ENCODE results near the gene LSP1.

GRCh38 chr11:1852584-1853505 is at the start of gene LSP1:
LSP1 (plus strand) TSS chr11:1853084.
- PRO-cap, 2 experiments: peak in 2 of 2 experiments; most common plus-strand start chr11:1853104 (in 1); most common minus-strand start chr11:1852869 (in 2)

DNA sequence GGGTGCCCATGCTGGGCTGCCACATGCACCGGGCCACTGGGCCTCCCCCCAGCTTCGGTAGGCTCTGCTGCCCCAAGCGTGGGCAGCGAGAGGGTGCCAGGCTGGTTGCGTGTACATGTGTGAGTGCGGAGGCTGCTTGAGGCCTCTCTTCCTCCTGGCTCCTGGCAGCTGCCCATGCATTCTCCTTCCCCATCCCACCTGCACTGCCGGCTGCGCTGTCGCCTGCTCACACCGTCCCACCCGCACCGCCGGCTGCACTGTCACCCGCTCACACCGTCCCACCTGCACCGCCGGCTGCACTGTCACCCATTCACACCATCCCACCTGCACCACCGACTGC is 12.4 kb downstream of the LSP1 start:
- PRO-cap, 2 experiments: no peak in any of the 2 experiments

- PRO-cap, 2 experiments: no peak in any of the 2 experiments
These were observed 17.5 kb downstream of the LSP1 start for GRCh38 chr11:1870175-1870975.

GRCh38 chr11:1888217-1888770 is 3.4 kb downstream of the PRR33 start:
- PRO-cap, 2 experiments: no peak in any of the 2 experiments

- PRO-cap, 2 experiments: no peak in any of the 2 experiments
These were observed 2.5 kb upstream of the TNNT3 start for GRCh38 chr11:1916864-1917599.

GRCh38 chr11:2109092-2109969 is 29.9 kb downstream of the IGF2 start:
- PRO-cap, 2 experiments: no peak in any of the 2 experiments

DNA sequence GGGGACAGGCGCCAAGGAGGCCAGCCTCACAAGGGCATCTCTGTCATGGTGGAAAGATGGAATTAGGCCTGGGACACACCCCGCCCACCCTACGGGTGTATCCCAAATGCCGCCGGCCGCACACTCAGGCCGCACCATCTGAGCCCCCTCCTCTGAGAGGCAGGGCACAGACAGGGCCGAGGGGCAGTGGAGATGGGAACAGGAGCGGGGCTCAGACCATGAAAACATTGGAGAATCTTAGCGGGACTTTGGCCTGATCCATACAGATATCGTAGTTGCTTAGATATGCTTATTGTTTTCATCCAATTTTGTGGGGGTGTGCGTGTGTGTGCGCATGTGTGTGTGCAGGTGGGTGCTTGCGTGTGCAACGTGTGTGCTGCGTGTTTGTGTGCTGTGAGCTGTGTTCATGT is 8.1 kb downstream of the IGF2 start:
- PRO-cap, 2 experiments: no peak in any of the 2 experiments

DNA sequence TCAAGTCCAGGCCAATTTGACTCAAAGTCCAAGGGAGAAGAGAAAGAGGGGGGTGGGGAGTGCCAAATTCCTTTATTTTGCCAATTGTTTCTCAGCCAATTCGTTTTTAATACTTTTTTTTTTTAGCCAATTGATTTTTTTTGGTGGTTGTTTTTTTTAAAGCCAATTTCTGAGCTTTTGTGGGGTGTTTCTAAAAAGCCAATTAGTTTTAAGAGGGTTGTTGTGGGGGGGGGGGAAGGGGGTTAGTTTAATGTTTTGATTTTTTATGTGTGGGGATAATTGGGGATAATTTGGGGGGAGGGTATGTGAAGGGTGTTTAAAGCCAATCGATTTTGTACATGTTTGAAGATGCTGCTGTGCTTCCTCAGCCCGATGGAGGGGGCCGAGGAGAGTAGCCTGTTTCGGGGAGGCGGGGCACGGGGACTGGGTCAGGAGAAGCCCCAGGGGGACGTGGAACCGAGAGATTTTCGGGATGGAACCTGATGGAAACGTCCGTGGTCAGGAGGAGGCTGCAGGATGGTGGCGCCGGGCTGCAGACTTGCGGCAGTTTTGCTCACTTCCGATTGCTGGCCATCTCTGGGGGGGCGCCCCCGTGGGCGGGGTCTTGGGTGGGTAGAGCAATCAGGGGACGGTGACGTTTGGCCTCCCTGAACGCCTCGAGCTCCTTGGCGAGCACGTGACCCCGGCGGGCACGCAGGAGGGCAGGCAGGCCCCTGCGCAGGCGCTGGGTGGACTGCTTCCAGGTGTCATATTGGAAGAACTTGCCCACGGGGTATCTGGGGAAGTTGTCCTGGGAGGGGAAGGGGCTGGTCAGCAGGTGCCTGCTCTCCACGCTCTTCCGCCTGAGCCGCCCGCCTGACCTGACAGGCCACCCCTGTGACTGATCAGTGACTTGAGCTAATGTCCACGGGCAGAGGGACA is 6.5 kb downstream of the IGF2 start:
- PRO-cap, 2 experiments: no peak in any of the 2 experiments

- PRO-cap, 2 experiments: peak in 1 of 2 experiments; most common plus-strand start chr11:2315343 (in 1); most common minus-strand start chr11:2315123 (in 1)
These were observed 13.4 kb downstream of the TSPAN32 start for GRCh38 chr11:2314861-2315929.

GRCh38 chr11:2321043-2321672 is 19.3 kb downstream of the TSPAN32 start:
- PRO-cap, 2 experiments: no peak in any of the 2 experiments

- PRO-cap, 2 experiments: no peak in any of the 2 experiments
These were observed 3.4 kb upstream of the CD81 start for GRCh38 chr11:2373699-2374082.

DNA sequence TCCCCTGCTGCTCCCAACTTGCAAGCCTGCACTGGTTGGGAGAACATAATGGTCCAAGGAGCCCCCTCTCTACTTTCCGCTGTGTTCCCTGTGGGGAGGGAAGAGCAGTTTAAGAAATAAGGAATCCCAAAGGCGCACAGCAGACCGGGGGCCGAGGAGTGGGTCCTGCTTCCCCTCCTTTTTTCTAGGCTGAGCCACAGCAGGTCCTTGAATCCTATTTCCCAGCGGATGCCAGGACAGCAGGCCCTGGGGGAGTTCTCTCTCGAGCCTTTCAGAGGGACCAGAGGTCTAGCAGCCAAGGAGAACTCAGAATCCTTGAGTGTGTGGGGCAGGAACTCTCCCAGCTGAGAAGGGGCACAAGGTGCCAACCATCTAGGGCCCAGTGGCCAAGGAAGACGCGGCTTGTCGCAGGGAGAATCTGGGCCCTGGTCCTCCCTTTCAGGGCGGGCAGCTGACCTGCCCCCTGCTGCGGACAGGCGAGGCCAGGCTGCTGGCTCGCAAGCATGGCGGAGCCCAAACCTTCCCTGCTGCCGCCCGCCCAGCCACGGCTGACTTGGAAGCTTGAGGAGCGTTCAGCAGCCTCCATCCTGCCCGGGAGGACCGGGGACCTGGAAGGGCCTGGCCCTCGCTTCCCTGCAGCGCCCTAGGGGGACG is 1.1 kb upstream of the TSSC4 start:
- PRO-cap, 2 experiments: no peak in any of the 2 experiments

DNA sequence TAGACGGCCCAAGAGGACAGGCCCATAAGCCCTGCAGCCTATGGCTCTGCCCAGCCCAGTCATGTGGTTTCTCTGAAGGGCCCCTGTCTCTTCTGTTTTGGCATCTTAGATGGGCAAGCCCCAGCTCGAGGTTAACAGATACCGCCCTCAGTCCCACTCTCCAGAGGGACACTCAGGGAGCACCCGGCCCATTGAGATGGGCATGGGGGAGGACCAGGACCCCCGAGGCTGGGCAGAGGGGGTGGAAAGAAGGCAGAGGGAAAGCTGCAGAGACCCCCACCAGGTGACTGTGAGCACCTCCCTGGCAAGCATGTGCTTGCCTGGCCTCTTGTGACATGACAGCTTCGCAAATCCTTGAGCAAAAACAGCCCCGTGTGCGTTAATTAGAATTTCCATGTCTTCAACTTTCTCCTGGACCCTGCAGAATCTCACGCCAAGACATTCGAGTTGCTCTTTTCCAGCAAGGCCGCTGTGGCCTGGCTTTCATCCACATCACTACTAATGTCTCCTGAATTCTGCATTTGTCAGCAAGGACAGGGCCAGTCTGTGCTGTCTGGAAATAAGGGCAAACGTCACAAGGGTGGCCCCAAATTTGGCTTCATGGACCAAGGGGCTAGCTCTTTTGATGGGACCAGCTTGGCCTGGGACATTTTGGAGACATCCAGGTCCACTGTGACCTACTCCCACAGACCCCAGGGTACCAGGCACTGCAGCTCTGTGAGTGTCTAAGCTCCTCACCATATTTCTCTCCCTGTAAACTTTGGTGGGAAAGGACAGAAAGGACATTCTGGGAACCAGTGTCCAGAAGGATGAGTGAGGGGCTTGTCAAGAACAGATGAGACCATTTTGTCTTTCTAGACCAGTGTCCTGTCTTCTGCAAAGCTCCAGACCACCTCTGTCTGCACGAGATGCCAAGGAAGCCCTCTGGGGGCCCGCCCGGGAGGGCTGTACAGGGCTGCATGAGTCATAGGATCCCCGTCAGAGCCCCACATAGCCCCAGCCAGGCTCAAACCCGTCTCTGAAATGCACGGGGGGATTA is 219.2 kb downstream of the CDKN1C start:
- PRO-cap, 2 experiments: no peak in any of the 2 experiments

GRCh38 chr11:2698735-2699566 is 186.6 kb downstream of the CDKN1C start:
- PRO-cap, 2 experiments: peak in 1 of 2 experiments; most common plus-strand start chr11:2699281 (in 1)

GRCh38 chr11:2869115-2869727 is 16.4 kb downstream of the CDKN1C start:
- PRO-cap, 2 experiments: no peak in any of the 2 experiments

DNA sequence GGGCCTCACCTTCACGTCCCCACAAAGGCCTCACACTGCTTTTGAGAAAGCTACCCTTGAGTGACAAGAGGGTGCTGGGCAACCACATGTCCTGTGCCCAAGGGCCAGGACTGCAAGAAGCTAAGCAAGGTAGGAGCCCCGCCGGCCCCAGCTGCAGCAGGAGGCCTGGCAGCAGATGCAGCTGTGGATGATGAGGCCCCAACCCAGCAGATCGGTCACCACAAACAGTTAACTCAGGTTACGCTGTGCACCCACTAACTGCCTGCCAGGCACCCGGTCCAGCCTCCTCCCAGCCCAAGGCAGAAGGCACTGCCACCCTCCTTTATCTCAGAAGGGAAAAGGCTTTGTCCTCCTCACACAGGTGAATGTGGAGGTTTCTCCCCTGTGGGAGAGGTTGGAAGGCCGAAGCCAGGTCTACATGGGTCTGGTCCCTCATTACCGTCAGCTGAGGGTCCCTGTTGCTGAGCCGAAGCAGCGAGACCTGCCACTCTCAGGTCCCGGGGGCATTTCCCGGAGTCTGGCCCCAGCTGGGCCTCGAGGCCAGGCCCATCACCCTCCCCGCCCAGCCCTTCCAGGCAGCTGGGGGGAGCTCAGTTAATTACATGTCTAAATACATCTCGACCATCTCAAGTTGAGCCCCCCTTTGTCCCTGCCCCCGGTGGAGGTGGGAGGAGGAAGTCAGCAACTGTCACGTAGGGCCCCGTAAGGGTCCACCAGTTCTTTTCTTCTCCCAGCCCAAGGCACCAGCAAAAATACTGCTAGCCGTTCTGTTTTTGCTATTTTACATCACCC is 3.8 kb downstream of the CDKN1C start:
- PRO-cap, 2 experiments: no peak in any of the 2 experiments

DNA sequence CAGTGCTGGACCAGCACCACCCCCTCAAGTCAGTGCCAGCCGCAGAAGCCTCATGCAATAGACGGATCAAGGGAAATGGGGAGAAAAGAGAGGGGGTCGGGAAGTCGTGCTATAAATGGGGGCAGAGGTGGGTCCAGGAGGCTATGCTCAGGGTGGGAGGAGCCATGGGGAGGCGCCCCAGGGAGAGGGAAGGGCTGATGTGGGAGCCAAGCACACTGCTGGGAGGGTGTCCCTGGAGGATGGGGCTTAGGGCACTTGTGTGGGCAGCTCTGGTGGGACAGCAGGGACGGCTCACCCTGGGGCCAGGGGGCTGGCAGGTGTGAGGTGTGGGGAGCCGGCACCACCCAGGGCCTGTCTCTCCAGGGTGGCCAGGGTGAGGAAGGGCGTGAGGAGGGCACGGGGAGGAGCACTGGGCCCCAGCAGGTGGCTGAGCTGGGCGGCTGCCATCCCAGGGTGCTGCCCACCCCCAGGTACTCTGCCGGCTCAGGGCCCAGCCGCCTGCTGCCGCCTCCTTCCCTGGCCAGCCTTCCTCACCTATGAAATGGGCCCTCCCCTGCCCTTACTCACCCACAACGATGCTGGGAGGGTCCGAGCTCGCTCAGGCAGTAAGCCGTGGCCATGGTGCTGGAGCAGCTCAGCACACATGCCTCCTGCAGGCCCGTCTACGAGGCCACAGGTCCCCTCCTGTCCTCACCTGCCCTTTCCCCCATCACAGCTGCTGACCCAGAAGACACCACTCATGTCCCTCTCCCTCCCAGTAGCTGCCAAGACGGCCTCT is 9.2 kb downstream of the SLC22A18 start:
- PRO-cap, 2 experiments: no peak in any of the 2 experiments

GRCh38 chr11:2943085-2943482 is 13.9 kb upstream of the PHLDA2 start:
- PRO-cap, 2 experiments: no peak in any of the 2 experiments

DNA sequence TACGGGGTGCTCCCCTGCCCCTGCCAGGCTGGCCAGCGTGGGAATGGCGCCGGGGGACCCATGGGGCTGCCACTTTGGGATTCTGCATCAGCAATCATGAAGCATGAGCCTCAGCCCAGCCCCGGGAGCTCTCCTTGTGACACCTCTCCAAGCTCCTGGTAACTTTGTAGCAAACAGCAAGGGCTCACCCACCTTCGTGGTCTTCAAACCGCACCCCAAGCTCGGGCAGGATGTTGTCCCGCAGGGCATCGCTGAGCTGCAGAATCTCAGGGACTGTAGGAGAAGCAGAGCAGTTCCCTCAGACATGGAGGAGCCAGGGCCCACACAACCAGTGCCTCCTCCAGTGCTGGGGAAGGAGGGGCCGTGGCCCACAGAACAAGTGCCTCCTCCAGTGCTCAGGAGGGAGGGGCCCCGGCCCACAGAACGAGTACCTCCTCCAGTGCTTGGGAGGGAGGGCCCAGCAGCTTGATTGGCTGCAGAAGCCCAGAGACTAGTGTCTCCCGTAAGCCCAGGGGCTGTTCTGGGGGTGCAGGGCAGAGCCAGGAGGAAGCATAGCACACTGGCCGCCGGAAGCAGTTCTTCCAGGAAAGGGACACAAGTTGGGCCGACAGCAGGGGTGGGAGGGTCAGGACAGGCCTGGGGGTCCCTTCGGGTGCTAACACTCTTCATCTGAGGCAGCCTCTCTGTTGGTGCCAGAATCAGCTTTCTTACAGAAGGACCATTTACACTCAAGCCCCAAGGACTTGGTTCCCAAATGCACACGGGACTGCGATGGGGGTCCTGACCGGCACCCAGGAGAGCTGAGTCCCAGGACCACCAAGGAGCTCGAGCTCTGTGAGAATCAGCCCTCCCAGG is 14.8 kb upstream of the NAP1L4 start:
- PRO-cap, 2 experiments: no peak in any of the 2 experiments

GRCh38 chr11:3043020-3043945 is 13.9 kb downstream of the CARS1 start:
- PRO-cap, 2 experiments: peak in 1 of 2 experiments; most common plus-strand start chr11:3043745 (in 1); most common minus-strand start chr11:3043265 (in 1)